Calu3 (cell line): ENCODE measurements around a stretch of chr6.

- PRO-cap = no peak
These were observed 33.7 kb downstream of the TBC1D7 start for GRCh38 chr6:13294529-13295178.

DNA sequence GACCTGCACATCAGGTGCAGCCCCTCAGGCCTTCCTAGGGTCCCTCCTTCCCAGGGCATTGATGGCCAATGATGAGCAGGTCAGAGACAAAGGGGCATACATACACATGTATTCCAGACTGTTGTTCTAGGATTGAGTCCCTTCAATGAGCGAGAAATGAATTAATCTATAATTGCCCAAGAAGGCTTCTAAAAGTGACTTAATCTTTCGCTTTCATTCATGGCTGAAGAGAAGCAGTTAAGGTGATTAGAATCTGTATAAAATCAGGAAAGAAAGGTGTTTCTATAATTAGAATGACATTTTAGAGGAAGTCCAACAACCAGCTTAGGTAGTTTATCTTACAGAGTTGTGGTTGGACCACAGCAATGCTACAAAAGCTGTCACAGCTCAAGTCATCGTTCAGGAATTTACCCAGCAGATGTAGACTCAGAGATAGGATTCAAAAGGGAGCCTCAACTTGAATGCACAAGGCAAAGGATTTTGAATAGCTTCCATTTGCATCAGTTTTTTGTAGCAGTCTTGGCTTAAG lies 27.0 kb upstream of the TBC1D7 start:
- PRO-cap = no peak

DNA sequence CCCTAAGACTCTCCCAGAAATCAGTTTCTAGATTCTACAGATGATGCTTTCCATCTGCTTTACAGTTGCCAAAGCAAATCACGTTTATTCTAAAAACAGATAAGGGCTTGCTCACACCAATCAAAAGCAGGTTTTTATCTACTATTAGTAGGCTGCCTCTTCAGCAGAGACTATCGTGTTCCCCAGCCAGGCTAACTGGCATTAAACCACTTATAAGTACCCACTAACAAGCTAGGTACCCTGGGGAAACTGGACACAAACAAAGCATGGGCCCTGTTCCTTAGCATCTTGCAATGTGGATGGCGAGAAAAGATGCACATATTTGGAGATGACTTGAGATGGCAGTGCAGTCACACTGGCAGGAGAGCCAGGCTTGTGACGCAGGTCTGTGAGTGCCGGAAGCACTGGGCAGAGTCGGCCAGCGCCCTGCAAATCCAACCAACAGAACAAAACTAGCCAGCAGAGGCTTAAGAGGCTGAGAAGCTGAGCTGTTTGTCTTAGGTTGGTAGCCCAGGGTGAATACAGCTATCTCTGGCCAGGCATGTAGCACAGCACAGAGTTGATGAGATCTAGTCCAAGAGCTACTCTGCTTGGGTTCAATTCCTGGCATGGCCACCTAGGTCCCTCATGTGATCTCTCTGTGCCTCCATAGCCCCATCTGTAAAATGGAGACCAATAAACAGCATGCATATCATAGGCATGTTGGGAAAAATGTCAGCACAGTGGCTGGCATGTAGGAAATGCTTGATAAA lies 73.3 kb downstream of the GFOD1 start:
- PRO-cap = no peak

GRCh38 chr6:13425512-13425855 lies 61.9 kb downstream of the GFOD1 start:
- PRO-cap = no peak

- PRO-cap = no peak
These were observed 2.2 kb downstream of the GFOD1 start for GRCh38 chr6:13485260-13485486.

DNA sequence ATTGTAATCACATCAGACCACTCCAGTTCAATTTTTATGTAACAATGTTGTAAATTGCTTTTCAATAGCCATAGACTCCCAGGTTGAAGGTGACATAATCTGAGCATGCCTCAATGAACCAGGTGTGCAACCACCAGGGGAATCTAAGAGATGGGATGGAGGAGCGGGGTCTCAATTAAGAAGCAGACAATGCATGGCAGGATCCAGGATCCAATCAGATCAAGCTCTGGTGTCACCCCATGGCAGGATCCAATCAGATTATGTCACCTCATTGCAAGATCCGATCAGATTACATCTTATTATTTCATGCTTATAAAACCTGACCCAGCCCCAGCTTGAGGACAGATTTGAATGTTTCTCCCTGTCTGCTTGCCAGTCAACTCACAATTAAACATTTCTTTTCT lies 14.5 kb upstream of the SIRT5 start:
- PRO-cap = no peak

GRCh38 chr6:13651830-13652447 lies 36.8 kb downstream of the NOL7 start:
- PRO-cap = no peak

GRCh38 chr6:13677876-13679194 lies 33.3 kb downstream of the RANBP9 start:
- PRO-cap = no peak

GRCh38 chr6:13743395-13744171 lies 31.9 kb upstream of the RANBP9 start:
- PRO-cap = no peak

DNA sequence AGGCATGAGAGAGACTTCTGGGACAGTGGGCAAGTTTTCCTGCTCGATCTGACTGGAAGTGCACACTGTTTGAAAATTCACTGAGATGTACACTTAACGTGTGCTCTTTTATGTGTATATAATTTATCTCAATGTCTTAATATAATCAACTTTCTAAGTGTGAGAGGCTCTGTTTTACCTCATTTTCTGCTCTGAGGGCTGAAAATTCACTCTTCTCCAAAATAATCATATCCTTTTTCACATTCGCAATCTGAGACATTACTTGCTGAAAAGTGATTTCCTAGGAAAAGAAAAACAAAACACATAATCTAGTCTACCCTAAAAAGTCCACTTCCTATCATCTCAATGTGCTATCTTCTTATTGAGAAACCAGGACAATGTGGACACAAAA lies 13.3 kb downstream of the MCUR1 start:
- PRO-cap = no peak

DNA sequence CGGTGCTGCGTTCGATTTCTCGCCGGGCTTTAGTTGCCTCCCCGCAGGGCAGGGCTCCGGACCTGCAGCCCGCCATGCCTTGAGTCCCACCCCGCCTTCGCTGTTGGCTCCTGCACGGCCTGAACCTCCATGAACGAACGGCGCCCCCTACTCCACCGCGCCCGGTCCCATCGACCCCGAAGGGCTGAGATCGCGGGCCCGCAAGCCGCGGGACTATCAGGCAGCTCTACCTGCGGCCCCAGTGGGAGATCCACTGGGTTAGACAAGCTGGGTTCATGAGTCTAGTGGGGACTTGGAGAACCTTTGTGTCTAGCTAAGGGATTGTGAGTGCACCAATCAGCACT lies 45.9 kb upstream of the MCUR1 start:
- PRO-cap = no peak

DNA sequence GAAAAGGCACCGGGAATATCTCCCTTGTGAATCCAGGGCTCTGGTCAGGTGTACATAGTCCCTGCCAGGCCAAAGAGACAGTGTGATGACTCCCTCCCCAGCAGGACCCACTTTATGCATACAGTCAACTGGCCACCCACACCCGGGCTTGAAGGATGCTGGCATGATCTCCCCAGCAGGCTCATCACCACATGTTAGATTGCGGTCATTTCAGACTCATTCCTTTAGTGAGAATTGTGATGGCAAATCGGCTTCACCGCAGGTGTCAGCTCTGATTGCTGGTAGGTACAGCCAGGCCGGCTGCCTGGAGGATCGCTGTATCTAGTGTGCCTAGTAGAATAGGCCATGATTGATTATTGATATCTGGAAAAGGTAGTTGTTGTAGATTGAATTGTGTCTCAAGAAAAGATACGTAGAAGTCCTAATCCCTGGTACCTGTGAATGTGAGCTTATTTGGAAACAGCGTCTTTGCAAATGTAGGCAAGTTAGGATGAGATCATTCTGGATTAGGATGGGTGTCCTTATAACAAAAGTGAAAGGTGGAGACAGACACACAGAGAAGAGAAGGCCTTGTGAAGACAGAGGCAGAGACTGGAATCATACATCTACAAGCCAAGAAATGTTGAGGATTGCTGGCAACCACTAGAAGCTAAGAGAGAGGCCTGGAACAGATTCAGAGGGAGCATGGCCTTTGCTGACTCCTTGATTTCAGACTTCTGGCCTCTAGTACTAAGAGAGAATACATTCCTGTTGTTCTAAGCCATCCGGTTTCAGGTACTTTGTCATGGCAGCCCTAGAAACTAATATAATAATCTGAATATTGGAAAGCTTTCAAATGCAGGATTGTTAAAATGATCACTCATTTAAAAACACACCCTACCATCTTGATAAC lies 24.7 kb downstream of the CD83 start:
- PRO-cap = no peak

DNA sequence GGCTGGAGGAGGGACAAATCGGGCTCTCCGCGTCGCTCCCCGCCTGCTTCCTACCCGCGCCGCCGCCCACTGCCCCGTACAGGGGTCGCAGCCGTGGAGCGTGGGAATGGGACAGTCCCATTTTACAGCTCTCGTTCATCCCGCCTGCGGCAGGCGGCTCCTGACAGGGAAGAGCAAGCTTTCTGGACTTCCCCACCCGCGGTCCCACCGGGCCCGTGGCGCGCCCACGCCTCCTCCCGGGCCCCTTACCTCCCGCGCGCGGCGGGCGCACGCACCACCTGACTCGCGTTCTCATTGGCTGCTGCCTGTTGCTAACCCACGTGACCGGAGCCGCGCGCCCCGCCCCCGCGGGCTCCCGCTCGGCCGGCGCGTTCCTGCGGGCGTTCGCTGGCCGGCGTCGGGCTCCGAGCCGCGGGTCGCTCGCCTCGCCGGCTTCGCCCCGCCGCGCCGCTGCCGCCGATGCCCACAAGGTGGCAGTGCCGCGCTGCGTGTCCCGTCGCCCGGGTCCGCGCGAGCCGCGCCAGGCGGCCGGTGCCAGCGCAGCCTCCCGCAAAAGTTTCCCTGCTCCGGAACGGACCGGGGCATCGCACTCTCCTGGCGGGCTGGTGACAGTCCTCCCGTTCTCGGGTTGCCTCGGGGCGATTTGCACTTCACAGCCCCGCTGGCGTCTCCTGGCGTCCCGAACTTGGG lies 93.4 kb downstream of the CD83 start:
- PRO-cap = bidirectional peak, plus-strand start at position 383 of the sequence, minus-strand start at position 217 of the sequence

DNA sequence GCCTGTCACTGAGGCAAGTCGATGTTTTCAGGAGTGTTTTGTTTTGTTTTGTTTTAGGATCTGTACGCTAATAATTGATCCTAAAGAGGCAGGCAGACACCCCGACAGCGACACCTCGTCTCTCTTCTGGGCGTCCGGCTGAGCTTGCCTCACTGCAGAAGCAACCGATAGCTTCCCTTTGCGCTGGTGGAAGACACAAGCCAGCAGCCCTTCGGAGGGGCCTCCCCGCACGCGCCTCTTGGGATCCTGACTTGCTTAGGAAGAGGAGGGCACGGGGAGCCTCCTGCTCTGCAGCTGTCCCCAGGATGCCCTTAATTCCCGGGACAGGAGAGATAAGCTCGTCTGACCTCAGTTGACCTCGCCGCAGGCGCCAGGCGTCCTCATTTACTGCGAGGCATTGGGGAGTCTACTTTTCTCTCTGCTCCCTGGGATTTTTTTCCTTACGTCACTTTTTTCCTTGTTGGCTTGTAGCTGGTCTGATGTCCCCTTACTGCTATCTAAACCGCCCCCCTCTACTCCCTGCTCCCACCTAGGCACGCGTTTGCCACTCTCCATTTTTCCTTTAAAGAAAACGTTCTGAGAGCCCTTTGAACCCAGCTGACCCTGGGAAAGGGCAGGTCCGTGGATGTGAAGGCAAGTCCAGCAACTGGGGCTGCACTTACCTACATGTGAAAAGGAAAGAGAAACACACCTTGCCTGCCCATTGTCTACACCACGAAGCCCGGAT lies 94.1 kb downstream of the CD83 start:
- PRO-cap = no peak

GRCh38 chr6:14360543-14361067 lies 243.0 kb downstream of the CD83 start:
- PRO-cap = no peak

- PRO-cap = no peak
These were observed 524.9 kb upstream of the JARID2 start for GRCh38 chr6:14720928-14721493.

DNA sequence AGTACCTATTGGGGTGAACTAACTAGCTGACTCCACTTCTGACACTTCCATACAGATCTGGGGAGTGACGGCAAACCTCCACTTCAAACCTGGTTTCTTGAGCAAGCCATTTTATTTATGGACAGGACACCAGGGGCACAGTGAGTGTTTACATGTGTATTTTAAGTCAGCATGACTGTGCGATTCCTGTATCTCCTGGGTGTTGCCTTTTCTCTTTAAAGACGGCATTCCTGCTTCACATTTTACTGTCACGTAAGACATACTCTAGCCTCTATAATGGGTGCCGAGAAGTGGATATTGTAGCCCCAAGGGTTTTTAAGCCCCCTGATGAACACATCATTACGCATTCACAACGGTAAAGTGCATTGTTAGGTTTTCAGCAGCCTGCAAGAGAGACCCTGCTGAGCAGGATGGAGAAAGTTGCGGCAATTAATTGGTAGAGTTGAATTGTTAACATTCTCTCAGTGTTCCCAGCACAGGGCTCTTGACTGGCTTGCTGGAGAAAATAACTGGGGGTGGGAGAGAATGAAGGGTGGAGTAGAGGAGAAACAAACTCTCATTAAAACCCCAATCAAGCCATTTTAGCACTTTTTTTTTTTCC lies 468.3 kb upstream of the JARID2 start:
- PRO-cap = no peak

DNA sequence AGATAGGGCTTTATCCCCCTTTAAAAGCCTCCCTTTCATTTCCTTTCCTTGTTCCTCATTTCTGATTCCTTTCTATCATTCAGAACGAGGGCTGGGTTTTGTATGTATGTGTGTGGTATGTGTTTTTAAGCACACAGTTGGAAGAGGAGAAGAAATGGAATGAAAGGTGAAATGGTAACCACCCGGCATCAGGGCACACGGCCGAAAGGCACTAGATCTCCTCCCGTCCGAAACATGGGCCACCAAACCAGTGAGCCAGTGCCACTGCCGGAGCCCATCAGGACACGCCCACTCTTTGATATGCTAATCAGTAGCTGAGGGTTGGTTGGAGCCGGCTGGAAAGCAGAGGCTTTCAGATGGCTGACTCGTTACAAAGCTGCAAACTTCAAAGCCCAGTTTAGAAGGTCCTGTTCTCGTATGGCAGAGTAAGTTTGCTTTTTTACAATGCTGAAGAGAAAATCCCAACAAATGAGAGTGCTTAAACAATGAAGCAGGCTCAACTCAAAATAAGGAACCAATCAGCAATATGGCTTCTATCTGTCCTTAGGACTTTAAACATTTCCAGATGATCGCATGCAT lies 228.5 kb upstream of the JARID2 start:
- PRO-cap = no peak

GRCh38 chr6:15089480-15090713 lies 156.0 kb upstream of the JARID2 start:
- PRO-cap = no peak

GRCh38 chr6:15288490-15289341 lies 42.8 kb downstream of the JARID2 start:
- PRO-cap = no peak